ENCODE results near the gene MGAT4A.

DNA sequence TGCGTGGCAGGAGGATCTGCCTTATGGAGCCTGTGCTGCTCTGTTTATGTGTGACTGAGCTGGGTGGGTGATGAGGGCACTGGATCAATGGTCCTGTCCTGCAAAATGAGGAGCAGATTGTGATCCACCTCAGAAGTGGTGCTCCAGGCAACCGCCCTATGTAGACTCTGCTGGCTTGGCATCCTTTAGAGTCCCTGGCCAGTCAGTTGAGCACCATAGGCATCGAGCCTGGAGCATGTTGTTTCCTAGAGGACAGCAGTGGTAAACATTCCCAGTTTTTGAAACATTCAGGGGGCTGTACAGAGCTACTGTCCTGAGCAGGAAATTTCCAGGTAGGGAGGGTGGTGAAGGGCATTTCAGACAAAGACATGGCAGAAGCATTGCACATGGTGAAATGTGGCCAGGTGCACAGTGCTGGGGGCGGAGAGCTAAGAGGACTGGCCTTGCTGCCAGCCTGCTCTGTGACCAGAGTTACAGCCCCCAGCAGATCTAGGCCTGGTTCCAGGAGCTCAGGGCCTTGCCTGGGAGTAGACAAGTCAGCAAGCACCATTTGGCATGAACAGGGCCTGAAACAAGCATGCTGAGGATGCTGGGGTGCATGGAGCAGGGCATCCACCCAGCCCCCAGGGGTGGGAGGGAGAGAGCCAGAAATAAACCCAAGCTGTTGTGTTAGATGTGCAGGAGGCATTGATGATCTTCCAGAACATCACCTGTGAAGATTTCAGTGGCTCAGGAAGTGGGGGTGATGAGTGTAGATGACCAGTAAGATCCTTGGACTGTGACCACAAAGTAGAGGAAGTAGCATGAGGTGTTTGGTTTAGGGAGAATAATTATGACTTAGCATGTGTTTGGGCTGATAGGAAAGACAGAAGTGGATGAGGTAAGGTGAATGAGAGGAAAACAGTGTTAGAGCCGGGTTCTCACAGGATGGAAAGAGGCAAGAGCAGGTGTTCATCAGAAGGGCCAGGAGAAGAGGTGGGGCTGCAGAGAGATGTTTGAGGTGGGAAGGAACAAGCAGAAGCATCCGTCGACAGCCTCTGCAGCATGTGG lies 61.2 kb downstream of the COA5 start:
- RRBS, result no CpG with 5 or more reads among the region's 7 CpGs

DNA sequence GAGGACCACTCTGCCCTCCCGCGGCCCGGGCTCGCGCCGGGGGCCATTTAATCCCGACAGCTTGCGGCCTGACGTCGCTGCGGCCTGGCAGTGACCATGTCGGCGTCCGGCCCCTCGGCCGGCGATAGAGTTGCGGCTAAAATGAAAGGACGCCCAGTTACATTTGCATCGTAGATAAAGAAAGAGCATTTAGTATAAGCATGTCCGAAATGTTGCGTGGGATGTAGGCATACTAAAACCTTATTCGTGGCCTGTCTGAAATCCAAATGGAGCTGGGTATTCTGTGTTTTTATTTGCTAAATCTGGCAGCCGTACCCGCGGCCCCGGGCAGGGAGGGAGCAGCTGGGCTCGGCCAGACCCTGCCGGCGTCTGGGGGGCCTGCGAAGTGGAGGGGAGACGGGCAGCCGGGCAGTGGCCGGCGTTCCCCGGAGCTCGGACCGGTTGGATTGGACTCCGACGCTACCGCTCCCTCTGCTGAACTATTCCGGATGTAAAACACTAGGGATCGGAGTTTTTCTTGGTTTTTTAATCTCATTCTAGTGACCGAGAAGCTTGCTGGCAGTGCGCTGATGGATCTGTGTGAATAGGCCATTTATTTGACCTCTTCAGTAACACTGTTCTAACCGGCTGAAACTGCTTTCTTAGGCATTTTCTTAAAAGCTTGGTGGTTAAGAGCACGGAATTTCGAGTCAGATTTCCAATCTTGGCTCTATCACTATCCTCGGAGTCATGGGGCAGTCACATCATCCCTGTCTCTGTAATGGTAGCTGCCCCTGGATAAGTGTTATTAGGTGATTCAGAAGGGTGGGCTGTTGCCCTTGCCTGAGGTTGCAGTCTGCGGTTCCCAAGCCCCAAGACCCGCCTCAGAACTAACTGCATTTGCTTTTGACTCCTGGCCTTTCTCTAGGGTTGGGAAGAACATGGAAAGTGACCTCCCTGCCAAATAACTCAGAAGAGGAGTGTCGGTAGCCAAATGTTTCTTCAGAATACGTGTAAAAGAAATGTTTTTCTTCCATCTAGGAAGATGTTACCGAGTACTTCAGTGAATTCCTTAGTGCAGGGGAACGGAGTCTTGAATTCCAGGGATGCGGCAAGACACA lies 697 bp downstream of the UNC50 start:
- RRBS, result 1% methylated on average over 19 of the region's 56 CpGs

- RRBS, result 2% methylated on average over 76 of the region's 137 CpGs
Measured at GRCh38 chr2:98730100-98731233, at the start of gene MGAT4A. Gene MGAT4A, minus strand, starts transcription at chr2:98731132.

- RRBS, result 2% methylated on average over 32 of the region's 80 CpGs
Measured at GRCh38 chr2:98731234-98732387, 679 bp upstream of the MGAT4A start.

DNA sequence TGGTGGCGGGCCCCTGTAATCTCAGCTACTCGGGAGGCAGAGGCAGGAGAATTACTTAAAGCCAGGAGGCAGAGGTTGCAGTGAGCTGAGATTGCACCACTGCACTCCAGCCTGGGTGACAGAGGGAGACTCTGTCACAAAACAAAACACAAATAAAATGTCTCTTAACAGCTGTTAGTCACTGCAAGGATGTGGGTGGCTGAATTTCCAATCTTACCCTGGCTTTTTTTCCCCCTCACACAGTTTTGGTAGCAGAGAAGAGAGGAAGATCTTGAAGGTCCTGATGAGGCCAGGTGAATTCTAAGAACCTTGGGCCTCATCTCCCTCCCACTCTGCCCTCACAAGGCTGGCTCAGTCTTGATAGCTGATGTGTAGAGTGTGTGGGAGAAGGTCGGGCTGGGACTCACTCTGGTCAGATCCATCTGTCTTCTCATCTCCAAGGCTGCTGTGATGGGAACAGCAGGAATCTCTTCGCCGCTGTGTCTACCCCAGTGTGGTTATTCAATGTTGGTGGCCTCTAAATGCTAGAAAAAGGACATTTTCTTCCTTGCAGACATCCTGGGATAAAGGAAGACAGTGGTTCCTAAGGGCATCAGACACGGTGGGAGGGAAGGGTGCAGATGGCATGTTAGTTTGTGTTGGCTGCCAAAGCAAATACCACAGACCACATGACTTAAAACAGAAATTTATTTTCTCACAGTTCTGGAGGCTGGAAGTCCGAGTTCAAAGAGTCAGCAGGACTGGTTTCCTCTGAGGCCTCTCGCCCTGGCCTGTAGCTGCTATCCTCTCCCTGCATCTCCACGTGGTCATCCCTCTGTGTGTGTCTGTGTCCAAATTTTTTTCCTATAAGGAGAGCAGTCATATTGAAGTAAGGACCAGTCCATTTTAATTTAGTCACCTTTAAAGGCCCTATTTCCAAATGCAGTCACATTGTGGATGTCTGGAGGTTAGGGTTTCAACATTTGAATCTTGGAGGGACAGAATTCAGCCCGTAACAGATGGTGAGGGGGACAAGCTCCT lies 37.6 kb upstream of the MGAT4A start:
- RRBS, result no CpG with 5 or more reads among the region's 10 CpGs

DNA sequence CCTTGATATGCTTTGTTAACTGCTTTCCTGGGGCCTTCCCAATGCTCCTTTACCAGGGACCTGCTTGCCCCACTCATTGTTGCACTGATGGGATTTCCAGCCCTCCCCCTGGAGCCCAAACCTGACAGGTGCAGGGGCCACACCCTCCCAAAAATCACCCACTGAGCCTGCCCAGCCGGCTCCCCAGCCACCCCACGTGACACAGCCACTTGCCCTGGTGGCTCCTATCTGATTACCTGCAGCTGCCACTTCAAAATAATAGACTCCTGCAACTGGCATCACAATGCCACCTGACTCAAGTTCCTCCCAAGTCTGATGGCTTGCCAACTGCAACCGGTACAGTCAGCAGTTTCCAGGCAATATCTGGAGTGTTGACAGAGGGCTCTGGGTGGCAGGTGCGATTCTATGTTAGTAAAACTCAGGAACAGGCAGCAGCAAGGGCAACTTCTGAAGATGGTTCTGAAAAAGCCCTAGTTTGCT lies 66.2 kb downstream of the CRACDL start:
- RRBS, result no CpG with 5 or more reads among the region's 4 CpGs

- RRBS, result no CpG with 5 or more reads among the region's 6 CpGs
Measured at GRCh38 chr2:98935155-98935477, 909 bp downstream of the CRACDL start.

DNA sequence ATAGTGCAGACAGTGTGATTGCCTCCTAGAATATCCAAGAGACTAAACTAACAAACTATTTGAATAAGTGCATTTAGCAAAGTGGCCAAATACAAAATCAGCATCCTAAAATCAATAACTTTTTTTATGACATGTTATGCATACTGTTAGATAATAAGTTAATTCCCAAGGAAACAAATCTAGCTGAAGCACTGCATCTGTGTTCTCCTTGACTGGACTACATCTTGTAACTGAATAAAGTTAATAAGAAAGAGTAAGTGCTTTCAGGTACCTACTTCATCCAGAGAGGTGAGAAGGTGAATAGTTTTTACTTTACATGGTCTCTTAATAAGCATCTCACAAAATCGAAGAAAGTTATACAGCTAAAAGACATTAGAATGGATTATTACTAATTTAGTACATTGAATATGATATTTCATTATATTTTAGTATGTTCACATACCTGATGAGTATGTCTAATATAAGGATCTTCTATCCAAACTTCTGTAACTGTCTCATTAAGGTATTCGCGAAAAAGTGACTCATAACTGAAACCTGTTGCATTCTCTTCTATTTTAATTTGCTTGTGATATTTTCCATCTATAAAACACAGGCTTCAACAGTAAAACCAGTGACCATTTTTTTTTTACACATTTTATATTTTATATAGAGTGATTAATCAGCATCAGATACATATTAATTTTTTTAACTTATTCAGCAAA lies 9.6 kb downstream of the MITD1 start:
- RRBS, result no CpG with 5 or more reads among the region's 3 CpGs

- RRBS, result no CpG with 5 or more reads among the region's 1 CpG
Measured at GRCh38 chr2:99368355-99368821, 31.2 kb downstream of the EIF5B start.

GRCh38 chr2:99402471-99403316 lies 65.5 kb downstream of the EIF5B start:
- RRBS, result no CpG with 5 or more reads among the region's 1 CpG

- RRBS, result no CpG with 5 or more reads among the region's 8 CpGs
Measured at GRCh38 chr2:99636745-99637162, 146.9 kb upstream of the REV1 start.

DNA sequence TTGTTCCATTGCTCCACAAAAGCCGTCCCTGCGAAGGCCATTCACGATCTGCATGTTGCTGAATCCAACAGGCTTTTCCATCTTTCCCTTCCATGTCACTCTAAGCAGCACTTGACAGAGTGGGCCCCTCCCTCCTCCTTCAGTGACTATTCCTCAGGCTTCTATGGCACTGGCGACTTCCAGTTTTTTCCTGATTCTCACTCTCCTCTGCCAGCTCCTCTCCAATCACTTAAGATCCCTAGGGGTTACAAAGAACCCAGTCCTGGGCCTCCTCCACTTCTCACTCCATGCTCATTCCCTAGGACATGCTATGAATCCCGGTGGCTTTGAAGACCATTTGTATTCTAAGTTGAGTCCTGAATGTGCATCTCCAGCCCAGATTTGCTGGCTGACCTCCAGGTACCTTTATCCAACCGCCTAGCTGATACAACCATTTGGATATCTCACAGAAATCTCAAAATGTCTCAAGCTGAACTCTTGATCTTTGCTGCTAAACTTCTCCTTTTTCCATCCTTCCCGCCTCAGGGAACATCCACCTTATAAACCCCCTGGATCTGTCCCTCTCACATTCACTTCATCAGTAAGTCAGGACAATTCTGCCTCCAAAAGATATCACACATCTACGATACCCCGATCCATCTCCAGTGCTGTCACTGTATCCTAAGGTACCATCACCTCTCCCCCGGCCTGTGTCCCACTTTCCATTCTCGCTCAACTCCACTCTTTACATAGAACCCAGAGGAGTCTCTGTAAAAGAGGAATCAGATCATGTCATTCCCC lies 266.3 kb downstream of the AFF3 start:
- RRBS, result no CpG with 5 or more reads among the region's 11 CpGs

DNA sequence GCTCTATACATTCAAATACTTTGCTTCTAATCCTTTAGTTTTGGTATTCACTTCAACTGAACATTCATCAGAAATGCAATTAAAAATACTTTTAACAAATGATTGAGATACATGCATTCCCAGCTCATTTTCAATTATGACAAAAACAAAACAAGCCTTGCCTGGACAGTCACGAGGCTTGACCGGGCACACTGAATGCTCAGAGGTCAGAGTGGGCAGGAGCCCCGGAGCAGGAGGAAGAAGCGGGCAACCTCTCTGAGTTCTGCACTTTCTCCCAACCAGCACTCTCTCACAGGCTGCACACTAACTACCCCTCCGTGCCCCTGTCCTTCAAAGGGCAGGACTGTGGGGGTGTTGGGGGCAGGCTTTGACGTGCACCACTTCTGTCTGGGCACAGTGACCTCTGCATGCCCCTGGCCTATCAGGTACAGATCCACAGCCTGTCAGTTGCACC lies 252.0 kb downstream of the AFF3 start:
- RRBS, result no CpG with 5 or more reads among the region's 6 CpGs

GRCh38 chr2:99967159-99967912 lies 175.1 kb downstream of the AFF3 start:
- RRBS, result no CpG with 5 or more reads among the region's 6 CpGs

DNA sequence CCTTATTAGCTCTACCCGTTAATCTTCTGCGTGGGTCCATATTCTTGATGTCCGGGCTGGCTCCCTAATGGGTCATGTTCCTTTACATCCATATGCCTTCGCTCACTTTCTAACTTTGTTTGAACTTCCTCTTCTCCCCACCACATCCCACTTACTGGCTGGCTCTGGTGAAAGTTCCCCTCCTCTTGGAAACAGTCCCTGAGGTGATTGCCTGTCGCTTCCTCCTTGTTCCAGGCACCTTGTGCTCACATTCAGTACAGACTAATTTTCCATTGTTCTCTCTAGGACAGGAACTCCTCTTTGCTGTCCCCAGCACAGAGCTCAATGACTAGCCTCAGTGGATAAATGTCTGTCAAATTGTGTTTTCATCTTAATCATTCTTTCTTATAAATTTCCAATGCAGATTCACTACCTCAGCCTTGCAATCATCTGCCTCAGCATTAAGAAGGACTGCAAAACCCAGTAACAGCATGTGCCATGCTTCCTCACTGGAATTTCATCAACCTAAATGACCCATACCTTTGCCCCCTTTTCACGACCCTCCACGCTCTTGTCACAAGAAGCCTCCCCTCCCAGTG lies 102.7 kb downstream of the AFF3 start:
- RRBS, result no CpG with 5 or more reads among the region's 7 CpGs

GRCh38 chr2:100270530-100271631 lies 51.4 kb downstream of the LONRF2 start:
- RRBS, result no CpG with 5 or more reads among the region's 13 CpGs

DNA sequence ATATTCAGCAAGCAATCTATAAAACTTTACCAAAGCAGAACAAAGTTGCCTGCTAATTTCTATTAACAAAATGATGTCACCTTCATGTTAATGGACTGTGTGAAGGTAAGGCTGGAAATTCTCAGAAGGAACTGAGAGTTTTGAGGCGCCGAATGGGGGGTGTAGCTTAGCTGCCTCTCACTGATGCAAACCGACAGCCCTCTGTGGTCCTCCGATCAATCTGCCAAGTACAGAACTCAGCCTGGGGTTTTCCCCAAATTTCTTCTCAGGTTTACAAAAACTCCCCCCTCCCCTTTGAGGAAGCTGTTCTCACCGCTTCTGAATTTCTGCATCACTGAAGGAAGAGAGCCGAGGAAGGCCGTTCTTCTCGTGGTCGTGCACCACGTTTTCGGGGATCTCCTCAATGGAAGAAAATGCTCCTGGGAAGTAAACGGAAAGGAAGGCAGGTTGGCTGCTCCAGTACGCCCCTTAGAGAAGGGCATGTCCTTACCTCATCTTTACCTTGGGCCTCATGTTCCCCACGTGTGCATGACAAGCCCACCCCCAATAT lies 22.2 kb downstream of the CHST10 start:
- RRBS, result no CpG with 5 or more reads among the region's 14 CpGs

DNA sequence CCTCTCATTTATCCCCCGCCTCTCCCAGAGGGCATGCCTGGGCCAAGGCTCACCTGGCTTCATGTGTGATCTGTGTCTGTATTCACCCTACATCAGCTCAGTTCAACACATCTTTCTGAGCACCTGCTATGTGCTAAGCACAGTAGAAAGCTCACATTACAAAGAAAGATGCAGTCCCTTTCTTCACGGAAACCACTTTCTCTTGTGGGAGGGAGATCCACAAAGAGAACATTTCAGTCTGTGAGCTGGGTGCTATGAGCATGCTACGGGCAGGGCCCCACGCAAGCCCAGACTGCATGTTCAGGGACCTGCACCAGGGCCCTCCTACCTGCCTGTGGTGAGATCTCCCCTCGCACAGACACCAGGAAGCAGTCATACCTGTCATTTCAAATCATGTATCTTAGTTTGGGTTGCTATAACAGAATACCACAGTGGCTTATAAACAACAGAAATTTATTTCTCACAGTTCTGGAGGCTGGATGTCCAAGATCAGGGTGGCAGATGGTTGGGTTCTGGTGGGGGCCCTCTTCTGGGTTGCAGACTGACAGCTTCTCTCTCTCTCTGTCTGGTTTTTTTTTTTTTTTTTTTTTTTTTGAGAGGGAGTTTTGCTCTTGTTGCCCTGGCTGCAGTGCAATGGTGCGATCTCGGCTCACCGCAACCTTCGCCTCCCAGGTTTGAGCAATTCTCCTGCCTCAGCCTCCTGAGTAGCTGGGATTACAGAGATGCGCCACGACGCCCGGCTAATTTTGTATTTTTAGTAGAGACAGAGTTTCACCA lies 90.9 kb downstream of the PDCL3 start:
- RRBS, result no CpG with 5 or more reads among the region's 13 CpGs

DNA sequence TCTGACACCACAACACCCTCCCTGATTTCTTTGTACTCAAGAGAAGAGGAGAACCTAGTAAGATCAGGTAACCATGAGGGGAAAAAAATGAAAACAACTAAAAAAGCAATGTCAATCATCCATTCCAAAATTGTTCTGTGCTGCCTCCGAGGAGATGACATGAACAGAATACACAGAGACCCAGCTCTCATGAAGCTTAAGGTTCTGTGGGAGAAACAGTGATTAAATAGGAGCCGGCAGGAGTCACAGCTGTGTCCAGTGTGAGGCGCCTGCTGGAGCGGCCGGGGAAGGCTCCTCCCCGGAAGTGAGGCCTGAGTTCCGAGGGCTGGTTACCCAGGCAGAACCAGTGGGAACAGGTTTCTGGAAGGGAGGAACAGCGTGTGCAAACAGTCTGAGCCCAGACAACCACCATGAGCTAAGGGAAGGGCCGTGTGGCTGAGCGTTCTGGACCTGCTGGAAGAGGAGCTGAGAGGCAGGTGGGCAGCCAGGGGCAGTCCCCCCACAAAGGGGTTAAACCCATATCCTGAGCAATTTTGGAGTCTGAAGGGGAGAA lies 26.0 kb upstream of the NPAS2 start:
- RRBS, result 58% methylated on average over 4 of the region's 10 CpGs

GRCh38 chr2:100820675-100821560 lies 979 bp downstream of the NPAS2 start:
- RRBS, result 12% methylated on average over 21 of the region's 51 CpGs

All from pericardium (tissue), 1 donor.